ENCODE measurements around the genes SDC3 and PUM1.

DNA sequence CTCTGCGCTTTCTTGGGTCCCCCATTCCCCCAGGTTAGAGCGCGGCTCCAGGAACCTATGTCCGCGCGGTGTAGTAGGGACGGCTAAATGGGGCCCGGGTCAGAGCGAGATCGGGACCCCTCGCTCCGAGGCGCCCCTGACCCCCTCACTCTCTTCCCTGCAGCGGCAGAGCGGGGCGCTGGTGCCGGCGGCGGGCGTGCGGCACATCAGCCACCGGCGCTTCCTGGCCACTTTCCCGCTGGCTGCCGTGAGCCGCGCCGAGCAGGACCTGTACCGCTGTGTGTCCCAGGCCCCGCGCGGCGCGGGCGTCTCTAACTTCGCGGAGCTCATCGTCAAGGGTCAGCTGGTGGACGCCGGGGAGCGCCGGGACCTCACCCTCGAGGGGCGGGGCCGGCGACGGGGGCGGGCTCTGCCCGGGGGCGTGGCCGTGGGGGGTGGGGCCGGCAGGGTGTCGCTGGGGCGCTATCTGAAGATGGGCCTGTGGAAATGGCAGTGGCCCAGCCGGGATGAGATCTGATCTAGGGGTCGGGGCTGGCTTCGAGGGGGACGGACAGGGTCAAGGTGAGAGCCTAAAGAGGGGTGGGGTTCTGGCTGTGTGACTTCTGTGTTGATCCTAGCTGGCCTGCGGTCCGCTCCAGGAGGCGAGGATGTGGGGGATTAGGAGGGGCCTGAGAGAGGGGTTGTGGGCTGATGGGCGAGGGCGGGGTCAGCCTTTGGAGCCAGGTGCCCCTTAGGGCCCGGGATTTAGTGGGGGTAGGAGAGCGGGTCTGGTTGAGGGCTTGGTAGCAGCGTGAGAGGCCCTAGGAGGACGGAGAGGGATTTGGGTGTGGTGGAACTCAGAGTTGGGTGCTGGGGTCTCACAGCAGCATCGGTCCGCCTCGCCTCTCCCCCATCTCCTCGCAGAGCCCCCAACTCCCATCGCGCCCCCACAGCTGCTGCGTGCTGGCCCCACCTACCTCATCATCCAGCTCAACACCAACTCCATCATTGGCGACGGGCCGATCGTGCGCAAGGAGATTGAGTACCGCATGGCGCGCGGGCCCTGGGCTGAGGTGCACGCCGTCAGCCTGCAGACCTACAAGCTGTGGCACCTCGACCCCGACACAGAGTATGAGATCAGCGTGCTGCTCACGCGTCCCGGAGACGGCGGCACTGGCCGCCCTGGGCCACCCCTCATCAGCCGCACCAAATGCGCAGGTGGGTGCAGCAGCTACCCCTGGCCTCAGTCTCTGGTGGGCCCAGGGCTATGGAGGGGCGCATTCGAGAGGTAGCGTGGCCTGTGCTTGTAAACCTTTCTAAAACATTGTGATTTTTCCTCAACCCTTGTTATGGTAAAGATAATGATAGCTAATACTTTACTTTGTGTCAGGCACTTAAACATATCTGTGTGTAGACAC lies 23.9 kb downstream of the PTPRU start:
- PRO-cap, result no peak

GRCh38 chr1:29271509-29272096 lies 35.3 kb downstream of the PTPRU start:
- PRO-cap, result no peak

- PRO-cap, result no peak
Measured at GRCh38 chr1:30084720-30084980, 638.7 kb downstream of the MATN1 start.

DNA sequence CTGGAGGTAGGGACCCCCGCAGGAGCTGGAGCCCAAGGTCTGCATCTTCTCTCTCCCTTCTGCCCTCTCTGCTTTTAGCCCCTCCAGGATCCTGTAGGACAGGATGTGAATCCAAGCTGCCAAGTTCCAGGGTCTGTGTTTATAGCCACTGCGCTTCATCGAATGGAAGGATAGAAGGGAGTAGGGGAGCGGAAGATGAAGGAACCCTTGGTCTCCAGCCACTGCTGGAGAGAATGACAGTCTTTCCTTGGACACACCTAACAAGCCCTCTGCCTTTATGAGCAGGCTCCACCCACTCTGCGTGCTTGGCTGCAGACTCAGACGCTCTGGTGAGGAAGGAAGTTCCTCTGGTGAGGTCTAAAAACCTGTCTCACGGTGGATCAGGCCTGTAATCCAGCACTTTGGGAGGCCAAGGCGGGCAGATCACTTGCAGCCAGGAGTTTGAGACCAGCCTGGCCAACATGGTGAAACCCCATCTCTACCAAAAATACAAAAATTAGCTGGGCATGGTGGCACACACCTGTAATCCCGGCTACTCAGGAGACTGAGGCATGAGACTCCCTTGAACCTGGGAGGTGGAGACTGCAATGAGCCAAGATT lies 55.4 kb downstream of the MATN1 start:
- PRO-cap, result no peak

- PRO-cap, result no peak
Measured at GRCh38 chr1:30729363-30730026, 6.1 kb upstream of the MATN1 start.

DNA sequence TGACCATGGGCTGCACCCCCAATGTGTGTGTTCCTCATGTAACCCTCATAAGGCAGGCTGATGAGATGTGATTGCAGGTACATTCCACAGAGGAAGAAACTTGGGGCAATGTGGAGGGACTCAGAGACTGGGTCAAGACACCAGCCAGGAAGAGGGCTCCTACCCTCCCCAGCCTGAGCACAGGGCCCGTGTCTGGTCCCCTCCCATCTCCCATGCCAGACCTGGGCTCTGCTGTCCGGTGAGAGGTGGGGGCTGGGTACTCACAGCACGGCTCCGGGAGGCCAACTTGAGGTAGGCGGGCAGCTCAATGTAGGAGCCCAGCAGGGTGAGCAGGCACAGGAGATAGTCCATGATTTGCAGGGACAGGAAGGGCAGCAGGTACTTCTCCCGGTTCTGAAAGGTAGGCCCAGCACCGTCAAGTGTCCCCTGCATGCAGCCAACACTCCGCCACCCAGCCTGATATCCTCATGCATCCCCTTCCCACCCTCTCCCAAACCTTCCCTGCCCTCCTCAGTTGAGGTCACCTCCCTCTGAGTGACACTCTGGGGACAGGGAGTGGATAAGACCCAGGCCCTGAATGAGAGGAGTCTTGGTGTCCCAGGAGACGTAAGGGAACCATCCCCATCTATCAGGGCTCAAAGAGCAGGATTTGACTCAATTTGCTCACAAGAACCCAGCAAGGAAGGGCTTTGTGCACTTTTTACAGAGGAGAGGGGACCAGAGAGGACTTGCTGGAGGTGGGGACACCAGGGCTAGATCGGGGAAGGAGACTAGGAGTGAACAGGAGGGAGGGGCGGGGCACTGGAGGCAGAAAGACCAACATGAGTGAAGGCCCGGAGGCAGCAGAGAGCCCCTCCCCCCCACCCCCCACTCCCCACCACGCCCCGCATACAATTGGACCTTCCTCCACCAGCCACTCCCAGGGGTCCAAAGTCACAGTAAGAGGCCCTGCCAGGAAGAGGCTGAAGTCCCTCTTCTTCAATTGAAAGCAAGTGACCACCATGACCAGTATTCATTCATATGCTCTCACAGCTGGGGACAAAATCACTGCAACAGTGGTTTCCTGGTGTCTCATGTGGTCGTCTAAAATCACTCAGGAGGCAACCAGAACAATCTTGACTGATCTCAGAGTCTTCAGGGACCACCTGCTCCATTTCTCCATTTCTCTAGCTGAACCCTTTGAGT lies 16.6 kb upstream of the MATN1 start:
- PRO-cap, result no peak

DNA sequence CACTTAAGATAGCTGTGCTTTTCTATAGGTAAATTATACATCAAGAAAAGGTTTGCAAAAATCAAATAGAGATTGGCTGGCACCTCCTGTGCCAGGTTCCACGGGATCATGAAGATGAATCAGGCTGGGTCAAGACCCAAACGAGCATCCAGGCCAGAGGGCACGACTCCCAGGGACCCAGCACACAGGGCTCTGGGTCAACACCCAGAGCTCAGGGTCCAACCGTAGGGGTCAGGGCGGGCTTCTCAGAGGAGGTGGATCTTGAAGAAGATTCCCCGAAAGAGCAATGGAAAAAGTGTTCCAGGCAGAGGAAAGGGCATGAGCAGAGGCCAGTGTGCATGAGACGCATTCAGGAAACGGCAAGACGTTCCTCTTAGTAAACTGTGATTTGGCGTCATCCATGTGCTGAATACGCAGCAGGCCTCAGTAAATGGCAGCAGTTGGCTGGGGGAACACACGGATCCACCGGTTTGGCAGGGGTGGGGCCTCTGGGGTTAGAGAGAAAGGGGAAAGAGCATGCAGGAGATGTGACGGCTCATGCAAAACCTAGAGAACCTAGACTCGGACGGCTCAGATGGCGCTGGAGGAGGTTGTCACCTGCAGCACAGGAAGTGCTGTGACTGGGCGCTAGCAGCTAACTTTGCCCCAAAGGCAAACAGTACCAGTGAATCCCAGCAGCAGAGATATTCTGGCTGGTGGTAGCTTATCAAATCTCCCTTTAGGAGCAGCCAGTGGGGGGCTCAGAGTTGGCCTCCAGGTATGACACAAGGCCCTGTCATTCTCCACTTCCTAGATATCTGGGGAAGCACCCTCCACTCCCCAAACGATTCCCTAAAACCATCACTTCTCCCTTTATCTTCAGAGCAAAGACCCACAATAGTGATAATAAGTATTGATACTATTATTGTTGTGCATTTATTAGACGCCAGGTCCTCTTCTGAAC lies 7.9 kb downstream of the LAPTM5 start:
- PRO-cap, result no peak

GRCh38 chr1:30750388-30751185 lies 7.0 kb downstream of the LAPTM5 start:
- PRO-cap, result no peak

- PRO-cap, result no peak
Measured at GRCh38 chr1:30761215-30762155, 3.9 kb upstream of the LAPTM5 start.

- PRO-cap, result no peak
Measured at GRCh38 chr1:30790821-30791325, 33.3 kb upstream of the LAPTM5 start.

DNA sequence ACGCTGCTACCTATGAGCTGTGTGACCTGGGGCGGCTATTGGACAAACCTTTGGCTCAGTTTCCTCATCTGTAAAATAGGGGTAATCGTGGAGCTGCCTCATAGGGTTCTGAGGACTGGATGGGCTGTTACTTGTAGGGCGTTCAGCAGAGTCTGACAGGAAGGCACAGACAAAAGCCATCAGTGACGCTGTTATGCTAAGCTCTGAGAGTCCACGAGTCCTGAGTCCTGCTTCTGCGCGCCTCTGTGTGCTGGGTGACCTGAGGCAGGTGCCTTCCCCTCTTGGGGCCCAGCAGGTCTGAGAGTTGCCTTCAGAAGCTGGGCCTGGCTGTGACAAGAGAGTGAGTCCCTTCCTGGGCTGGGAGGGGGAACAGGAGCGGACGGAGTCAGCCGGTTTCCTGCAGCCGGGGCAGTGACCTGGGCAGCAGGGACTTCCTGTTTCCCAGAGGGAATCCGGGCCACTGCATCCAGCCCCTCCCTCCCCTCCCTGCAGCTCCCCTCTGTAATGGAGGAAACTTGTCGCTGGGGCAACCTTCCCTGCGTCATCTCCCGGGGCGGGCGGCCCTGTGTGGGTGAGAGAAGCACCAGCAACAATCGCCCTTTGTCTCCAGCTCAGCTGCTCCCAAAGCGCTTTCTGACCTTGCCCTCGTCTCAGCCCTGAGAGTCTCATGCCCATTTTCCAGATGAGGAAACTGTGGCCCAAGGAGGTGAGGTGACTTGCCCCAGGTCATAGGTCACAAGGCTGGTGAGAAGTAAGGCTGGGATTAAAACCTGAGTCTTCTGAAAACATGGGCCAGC lies 61.2 kb downstream of the SDC3 start:
- PRO-cap, result no peak

GRCh38 chr1:30901182-30901563 lies 7.4 kb downstream of the SDC3 start:
- PRO-cap, result no peak

- PRO-cap, result no peak
Measured at GRCh38 chr1:30908325-30909567, at the start of gene SDC3. Gene SDC3 (minus strand): TSS chr1:30908758.

DNA sequence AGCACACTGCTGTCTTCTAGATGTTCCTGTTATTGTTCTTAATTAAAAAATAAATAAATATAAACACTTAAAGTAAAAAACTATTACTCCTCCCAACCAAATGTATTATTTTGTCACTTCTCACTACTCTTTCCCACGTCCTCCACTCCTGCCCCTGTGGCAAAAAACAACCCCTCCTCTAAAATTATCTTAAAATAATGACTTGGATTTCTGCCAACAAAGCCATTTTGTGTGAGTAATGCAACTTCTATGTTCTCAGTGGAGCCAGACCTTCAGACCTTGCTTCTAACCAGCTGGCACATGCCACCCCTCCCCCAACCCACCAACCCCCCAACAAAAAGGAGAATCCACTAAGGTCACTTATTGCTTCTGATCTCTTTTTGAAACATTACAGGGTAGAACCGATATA lies 58.1 kb upstream of the SDC3 start:
- PRO-cap, result no peak

GRCh38 chr1:30988392-30988926 lies 77.1 kb downstream of the PUM1 start:
- PRO-cap, result no peak

- PRO-cap, result no peak
Measured at GRCh38 chr1:31026049-31026678, 39.4 kb downstream of the PUM1 start.

DNA sequence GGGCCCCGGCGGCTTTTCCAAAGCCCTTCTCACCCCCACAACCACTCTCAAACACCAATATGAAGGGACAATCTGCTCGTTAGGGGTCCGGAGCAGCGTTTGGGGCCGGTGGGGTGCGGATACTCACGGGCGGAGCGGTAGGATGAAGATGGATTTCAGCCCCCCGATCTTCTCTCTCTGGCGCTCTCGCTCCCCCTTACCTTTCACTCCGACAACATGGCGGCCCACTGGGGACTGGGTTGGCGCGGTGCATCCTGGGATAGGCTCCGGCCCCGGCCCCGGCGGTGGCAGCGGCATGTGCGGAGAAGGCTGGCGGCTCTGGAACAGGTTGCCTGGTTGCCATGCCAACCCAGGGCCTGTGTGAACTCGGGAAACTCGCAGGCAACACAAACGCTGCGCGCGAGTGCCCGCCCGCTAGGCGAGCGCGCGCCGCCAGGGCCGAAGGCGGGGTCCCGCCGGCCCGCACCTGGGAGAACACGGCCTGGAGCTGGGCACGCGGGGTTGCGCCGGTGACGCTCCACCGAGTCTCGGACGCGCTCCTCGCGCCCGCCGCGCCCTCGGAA lies at the start of gene PUM1:
TSS of gene PUM1 (minus strand) at position 229 of the 563 bp plus-strand sequence.
- PRO-cap, result bidirectional peak, plus-strand start at position 267 of the sequence, minus-strand start at position 198 of the sequence

GRCh38 chr1:31371432-31372424 lies 1.1 kb downstream of the FABP3 start:
- PRO-cap, result no peak

- PRO-cap, result no peak
Measured at GRCh38 chr1:31373474-31374284, 803 bp upstream of the FABP3 start.

DNA sequence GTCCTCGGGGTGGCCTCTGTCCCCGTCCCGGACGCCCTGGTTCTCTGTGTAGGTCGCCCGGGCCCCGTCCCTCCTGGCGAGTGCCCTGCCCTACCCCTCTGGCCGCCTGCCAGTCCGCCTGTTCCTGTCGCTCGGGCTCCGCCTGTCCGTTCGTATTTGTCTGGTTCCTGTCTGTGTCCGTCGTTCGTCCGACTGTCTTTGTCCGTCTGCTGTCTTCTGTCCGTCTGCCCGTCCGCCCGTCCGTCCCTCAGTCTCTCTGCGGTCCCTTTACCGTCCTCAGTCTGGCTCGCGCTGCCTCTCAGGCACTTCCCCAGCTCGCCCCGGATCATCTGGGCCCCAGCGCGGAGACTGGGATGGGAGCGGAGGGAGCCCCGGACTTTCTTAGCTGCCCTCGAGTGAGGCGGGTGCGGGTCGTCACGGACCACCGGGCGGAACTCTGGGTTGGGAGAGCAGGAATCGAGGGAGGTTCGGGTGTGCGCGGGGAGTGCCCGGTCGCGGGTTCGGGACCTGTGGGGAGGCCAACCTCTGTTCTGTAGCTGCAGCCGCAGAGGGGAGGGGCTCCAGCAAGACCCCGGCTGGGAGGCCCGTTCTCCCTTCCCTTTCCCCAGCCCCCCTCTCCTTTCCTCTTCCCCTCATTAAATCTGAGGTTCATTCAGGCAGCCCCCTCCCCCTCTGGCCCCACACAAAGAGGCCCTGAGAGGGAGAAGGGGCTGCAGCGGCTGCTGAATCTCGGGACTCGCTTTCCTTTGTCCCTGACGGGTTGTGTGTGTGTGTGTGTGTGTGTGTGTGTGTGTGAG lies 846 bp downstream of the SERINC2 start:
- PRO-cap, result no peak